T-cell (primary cell): ENCODE data around the gene ODF3L1.

DNA sequence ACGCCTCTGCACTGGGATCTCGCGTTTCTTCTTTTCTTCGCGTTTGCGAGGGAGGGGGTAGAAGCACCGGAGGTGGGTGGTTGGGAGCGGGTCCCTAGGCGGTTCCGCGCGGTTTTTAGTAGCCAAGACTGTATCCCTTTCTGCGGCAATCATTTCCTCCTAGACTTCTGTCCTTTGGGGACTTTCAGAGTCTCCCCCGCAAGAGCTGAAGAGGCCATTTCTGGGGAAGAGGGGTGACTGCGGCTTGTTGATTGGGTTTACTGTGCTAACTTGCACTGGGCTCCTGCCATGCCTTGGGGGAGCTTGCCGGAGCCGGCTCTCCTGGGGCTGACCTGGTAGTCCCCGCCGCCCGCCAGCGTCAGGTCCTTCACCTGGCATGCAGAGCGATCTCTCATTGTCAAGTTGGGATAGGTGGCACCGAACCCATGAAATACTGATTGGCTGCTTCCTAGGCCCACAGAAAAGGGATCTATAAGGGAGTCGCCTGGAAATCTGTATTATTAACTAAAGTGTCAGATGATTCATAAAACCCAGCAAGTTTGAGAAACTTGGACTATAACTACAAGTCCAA, 392 bp upstream of the IMP3 start:
- PRO-cap, 7 experiments = peak in 7 of 7 experiments; most common plus-strand start position 60 of the sequence (in 5)

DNA sequence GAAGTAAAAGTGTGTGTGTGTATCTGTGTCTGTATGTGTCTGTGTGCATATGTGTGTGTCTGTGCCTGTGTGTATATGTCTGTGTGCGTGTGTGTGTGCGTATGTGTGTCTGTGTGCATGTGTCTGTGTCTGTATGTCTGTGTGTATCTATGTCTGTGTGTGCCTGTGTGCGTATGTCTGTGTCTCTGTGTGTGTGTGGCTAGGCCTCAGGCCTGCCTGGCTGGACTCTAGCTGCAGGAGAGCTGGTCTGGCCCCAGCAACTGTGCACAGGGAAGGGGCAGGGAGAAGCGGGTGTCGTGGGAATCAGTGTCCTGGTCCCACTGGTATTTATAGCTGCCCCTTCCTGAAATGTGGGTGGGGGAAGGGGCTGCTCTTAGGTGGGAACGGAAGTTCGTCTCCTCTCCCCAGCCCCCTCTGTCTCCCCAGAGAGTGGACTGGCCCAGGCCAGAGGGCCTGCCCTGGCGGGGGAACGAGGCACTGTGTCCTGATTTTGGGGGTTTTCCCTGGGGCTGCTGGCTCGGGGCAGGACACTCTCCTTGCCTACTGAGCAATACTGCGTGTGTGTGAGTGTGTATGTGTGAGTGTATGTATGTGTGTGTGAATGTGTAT, 6.7 kb downstream of the CSPG4 start:
- PRO-cap, 7 experiments = no peak in any of the 7 experiments

GRCh38 chr15:75710853-75711349, 1.7 kb downstream of the CSPG4 start:
- PRO-cap, 7 experiments = no peak in any of the 7 experiments

DNA sequence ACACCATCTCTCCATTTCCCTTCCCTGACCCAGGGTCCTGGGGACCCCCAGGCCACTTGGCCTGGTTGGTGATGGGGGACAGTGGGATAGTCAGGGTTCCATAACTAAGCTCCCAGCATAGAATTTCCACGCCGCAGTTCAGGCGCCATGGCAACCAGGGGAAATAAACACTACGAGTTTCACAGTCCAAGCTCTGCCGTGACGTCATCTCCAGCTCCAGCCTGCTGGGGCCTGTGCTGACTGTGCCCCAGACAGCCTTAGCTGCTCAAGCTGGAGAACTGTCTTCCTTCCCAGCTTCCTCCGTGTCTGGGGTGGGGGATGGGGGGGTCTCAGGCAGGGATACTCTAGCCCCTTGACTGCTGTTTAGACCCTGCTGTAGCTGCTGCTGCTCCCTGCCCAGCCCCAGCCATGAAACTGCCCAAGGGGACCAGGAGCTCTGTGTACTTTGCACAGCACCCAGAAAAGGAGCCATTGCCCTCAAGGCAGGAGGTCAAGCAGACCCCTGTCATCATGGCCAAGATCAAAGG, at the start of gene ODF3L1:
TSS of gene ODF3L1 (plus strand) at position 250 of the 527 bp plus-strand sequence.
- PRO-cap, 7 experiments = no peak in any of the 7 experiments

- PRO-cap, 7 experiments = no peak in any of the 7 experiments
Observed at GRCh38 chr15:75873314-75873722, 30.1 kb downstream of the UBE2Q2 start.

- PRO-cap, 7 experiments = peak in 1 of 7 experiments; most common plus-strand start chr15:75903624 (in 1)
Observed at GRCh38 chr15:75903209-75903688, 429 bp upstream of the FBXO22 start.

- PRO-cap, 7 experiments = no peak in any of the 7 experiments
Observed at GRCh38 chr15:75941466-75942680, 38.2 kb downstream of the FBXO22 start.

DNA sequence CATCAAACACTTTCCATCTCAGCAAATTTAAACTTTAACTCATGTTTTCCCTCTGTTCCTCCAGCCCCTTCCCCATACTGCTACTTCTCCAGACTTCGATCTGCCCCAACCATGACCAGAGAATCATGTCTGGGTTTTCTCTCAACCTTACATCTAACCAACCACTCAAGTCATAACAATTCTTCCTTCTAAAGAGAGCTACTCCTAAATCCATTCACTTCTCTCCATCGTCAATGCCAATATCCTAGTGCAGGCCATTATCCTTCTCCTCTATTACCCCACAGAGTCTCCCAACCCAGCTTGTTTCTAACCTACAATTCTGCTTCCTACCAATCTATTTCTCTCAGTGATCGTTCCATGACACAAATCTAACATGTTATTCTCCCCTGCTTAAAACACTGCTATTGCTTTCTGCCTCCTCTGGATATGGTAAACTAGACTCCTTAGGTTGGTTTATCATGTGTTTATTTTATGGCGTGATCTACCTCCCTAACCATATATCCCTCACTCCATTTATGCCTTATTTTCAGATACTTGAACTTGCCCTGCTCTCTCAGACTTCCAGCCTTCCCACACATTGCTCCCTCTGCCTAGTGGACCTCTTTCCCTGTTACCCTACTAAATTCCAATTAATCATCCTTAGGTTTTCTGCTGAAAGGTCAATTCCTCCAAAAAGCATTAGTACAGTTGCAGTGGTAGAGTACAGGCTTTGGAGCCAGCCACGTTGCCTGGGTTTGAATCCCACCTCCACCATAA, 10.8 kb downstream of the ETFA start:
- PRO-cap, 7 experiments = no peak in any of the 7 experiments

- PRO-cap, 7 experiments = no peak in any of the 7 experiments
Observed at GRCh38 chr15:76341092-76341752, 4.6 kb downstream of the ISL2 start.

- PRO-cap, 7 experiments = no peak in any of the 7 experiments
Observed at GRCh38 chr15:76424975-76425973, 88.7 kb downstream of the ISL2 start.

DNA sequence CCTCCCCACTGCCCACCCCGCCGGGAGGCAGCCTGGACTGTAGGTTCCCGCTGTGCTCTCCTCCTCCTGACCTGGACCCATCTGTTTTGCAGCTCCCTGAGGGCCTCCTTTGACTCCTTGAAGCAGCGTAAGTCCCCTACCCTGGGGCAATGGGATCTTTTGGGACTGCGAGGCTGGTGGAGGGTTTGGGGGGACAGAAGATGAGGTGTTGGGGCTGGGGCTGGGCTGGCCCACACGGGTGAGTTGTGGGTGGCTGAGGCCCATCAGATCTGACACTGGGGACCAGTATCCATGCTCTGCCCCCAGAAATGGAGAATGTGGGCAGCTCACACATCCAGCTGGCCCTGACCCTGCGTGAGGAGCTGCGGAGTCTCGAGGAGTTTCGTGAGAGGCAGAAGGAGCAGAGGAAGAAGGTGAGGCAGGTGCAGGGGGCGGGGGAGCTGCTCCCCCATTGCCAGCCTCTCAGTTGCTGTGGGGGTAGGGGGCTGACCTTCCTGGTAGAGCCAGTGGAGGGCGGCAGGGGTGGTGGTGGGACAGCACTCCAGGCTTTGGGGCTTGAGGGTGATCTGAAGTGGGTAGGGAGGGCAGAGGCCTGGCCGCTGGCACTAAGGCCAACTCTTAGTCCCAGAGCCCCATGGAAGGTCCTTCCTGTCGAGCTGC, 30.4 kb downstream of the PSTPIP1 start:
- PRO-cap, 7 experiments = no peak in any of the 7 experiments

DNA sequence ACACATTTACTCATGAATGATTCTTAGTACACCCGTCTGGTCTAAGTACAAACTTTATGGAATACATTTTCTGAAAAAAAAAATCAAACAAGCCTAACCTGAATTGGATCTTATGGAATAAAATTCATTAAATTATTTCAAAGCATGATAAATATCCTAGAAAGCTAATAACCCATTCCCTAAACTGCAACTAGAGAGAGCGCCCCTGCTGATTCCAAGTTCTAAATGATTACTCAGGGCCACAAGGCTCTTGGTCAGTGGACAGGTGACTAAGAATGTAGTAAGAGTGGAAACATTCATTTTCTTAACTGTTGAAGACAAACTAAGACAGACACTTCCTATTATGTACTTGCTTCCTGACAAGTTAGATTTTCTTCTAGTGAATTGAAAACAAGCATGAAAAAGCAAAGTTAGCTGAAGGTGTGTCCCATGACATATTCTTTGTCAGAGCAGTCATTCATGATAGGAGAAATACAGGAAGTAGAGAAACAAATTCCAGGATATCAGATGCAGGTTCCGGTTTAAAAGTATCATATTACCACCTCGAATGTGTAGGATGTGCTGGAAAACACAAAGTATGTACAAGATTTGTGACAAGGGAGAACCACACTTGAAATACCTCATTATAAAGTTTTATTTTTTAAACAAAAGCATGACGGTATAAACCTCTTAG, 6.4 kb downstream of the TSPAN3 start:
- PRO-cap, 7 experiments = no peak in any of the 7 experiments

DNA sequence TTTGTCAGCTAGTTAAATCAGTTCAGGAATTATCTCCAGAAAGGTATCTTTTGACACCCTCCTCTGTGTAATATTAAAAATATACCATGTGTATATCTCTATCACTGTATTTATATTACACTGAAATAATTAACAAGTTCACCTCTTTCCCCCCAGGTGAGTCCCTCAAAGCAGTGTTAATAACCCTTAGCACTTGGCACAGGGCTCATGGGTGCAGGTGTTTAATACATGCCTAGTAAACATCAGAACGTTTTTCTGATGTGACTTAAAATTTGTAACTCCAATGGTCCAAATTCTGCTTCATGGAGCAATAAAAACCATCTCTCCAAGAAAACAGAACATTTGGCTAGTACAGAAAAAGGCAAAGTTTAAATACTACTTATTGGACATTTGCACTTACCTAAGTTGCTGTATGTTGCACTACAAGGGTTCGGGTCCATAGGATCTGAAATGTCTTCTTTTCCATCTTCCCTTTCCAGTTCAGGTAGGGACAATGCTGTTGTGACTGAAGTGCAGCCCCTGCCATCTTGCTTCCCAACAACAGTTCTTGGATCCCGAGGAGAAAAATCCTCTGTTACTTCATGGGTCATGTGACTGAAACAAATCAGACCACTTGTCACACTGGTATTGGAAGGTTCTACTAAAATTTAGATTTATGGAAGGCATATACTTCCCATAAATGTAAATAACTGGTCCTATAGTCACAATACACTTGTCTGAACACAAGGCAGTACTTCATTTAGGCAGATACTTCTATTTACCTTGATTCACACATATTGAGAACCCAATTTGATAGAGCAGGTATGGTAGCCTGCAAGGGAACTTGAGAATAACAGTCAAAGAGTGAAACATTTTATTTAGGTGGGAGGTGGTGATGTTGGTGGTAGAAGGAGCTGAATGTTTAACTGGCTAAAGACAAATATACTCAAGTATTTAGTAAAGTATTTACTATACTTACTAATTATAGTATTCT, 87.5 kb upstream of the TSPAN3 start:
- PRO-cap, 7 experiments = no peak in any of the 7 experiments

- PRO-cap, 7 experiments = no peak in any of the 7 experiments
Observed at GRCh38 chr15:77372603-77373183, 47.2 kb downstream of the PEAK1 start.

DNA sequence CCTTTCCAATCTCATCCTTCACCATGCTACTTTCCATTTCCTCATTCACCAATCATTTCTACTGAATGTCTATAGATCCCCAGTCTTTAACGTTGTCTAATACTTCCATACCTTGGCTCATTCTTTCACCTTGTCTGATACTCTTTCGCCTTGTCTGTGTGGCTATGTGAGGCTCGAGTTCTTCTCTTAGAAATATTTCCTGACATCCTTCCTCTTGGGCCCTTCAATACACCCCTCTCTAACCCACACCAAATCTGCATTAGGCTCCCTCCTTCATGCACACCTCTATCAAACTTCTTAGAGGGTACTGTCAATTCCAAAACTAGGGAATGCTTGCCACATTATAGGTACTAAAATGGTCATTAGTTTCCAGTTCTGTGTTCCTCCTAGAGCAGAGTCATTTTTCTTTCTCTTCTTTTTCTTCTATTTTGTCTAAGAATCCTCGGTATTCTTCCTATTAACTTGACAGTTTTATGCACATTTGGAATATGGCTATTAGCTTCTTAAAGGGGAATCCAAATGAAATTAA, 37.6 kb downstream of the PEAK1 start:
- PRO-cap, 7 experiments = no peak in any of the 7 experiments

- PRO-cap, 7 experiments = no peak in any of the 7 experiments
Observed at GRCh38 chr15:77418122-77418624, 1.7 kb downstream of the PEAK1 start.

DNA sequence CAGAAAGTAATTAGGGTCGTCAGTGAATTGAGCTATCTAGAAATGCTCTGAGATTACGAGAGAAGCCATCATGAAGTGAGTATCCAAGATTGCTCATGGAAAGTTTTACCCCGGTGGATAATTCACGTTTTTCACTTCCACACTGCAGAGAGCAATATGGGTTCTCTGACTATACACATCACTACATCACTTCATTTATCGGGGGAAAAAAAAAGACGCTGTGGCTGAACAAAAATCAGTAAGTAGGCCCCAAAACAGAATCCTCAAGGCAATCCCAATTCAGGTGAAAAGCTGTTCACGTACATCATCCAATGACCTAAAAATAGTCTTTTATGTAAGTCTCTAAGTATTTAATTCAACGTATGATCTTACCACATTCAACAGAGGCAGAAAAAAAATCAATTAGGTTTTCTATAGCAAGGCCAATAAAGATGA, 1.3 kb downstream of the PEAK1 start:
- PRO-cap, 7 experiments = no peak in any of the 7 experiments

- PRO-cap, 7 experiments = no peak in any of the 7 experiments
Observed at GRCh38 chr15:77541208-77542265, 91.2 kb downstream of the LINGO1 start.

- PRO-cap, 7 experiments = no peak in any of the 7 experiments
Observed at GRCh38 chr15:77550798-77551338, 81.8 kb downstream of the LINGO1 start.

GRCh38 chr15:77695700-77696585, 63.2 kb upstream of the LINGO1 start:
- PRO-cap, 7 experiments = no peak in any of the 7 experiments